Renal cortical epithelial cell (primary cell): ENCODE results near the genes MTNR1A and FRG2.

DNA sequence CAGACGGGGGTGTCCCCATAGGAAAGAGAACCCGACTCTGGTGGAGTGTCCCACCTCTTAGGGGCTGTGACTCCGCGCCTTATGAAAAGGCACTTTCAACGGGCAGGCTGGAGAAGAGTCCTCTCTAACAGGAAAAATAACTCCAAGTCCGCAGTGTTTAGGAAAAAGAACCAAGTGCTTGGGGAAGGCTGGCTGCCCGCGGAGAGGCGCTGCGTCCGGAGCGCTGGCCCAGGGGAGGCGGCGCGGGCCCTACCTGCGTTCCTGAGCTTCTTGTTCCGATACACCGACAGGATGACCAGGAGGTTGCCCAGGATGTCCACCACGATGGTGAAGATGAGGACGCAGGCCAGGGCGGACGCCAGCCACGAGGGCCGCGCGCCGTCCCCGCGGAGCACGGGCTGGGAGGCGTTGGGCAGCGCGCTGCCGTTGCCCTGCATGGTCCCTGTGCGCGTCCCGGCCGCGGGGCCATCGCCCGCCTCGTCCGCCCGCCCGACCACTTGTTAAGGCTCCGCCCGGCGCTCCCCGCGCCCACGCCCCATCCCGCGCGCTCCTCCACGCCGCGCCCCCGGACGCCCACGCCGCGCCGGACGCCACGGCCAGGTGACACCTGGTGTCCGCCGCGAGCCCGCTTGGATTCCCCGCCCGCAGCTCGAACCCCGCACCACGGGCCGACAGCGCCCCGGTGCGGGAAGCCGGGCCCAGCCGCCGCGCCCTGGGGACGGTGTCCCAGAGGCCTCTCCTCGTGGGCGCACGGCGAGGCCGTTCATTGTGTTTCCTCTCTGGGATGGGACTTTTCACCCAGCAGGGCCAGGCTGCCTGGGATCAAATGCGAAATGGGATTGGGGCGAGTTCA is at the start of gene MTNR1A:
MTNR1A (minus strand) TSS at position 639 of the 853 bp plus-strand sequence.
- RRBS = 2% methylated on average over 33 of the region's 90 CpGs

DNA sequence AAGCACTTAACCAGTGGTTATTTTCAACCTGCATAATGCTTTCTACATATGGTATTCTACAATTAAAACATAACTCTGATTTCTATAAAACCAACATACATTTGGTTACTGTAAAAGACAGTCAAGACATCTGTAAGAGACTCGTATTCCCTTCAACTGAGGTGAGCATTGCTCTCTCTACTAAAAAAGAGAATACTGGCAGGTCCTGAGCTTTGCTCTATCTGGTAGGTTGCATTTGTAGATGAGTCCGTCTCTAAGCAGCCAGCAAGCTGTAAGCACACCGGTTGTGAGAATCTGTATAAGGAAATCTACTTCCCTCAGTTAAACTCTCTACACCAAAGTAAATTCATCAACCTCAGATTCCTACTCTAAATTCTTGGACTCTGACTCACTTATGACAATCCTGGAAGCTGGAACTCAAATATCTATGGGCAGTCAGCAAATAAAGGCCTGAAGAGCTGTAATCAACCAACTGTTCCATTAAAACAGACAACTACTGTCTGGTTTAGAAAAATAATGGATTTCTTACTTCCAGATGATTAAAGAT is 38.0 kb downstream of the FAT1 start:
- RRBS = no CpG with 5 or more reads among the region's 3 CpGs

GRCh38 chr4:186722764-186723456 is 746 bp downstream of the FAT1 start:
- RRBS = 2% methylated on average over 25 of the region's 40 CpGs

- RRBS = no CpG with 5 or more reads among the region's 46 CpGs
Observed at GRCh38 chr4:188159388-188160263, 20.4 kb downstream of the TRIML1 start.

GRCh38 chr4:188738079-188738822 is 599.0 kb downstream of the TRIML1 start:
- RRBS = no CpG with 5 or more reads among the region's 25 CpGs

DNA sequence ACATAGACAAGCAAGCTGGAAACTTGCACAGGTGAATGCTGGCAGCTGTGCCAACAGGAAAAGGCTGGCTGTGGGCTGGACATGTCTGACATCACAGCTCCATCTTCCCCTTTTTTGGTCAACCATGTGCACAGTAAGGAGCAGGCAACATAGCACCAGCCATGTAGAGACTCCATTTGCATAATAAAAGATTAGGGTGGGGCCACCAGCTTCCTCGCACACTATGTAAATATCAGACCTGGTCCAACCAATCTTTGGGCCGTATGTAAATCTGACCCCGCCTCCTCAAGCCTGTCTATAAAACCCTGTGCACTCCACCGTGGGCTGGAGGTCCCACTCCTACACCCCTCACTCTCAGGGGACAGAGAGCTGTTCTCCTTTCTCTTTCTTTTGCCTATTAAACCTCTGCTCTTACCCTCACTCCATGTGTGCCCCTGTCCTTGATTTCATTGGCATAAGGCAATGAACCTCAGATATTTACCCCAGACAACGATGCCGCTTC is 862.1 kb downstream of the TRIML1 start:
- RRBS = no CpG with 5 or more reads among the region's 6 CpGs

DNA sequence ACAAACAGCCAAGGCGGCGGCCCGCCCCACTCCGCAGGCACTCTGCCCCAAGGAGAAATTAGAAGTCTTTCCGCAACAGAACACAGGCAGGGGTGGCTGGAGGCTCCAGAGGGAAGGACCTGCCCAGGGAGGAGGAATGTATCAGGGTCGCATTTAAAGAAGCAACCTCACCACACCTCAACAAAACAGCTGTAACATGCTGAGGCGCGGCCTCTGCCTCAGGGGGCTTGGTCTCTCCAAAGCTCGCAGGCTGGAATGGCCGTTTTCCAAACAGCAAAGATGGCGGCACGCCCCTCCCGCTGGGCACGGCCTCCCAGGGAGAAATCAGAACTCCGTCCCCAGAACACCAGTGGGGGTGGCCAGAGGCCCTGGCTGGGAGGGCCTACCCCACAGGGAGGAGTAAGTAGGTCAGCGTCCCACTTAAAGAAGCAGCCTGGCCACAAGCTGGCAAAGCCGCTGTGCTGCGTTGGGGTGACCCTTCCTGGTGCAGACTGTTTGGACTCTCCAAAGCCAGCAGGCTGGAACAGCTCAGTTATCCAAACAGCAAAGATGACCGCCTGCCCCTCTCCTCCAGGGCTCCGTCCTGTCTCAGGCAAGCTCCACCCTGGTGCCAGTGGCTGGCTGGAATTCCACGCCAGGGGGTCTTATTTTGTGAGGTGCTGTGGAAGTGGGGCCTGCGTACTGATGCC is 862.7 kb downstream of the TRIML1 start:
- RRBS = no CpG with 5 or more reads among the region's 22 CpGs

- RRBS = no CpG with 5 or more reads among the region's 5 CpGs
Observed at GRCh38 chr4:189021780-189022149, 882.5 kb downstream of the TRIML1 start.

- RRBS = no CpG with 5 or more reads among the region's 5 CpGs
Observed at GRCh38 chr4:189613065-189613567, 327.6 kb upstream of the FRG1 start.

DNA sequence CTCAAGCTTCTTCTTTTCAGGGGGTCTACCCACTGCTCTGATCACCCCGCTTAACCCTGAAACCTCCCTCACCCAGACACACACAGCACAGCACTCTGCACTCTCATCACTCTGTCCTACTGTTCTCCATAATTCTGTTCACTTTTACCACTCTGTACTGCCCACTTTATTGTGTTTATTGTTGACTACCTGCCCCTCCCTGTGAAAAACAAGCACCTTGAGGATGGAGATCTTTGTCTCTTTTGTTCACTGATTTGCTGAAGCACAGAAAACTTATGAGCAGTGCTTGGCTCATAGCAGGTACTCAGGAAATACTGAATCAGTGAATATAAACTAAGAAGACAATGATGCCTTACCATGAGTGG is 201.5 kb upstream of the FRG1 start:
- RRBS = no CpG with 5 or more reads among the region's 1 CpG

- RRBS = no CpG with 5 or more reads among the region's 39 CpGs
Observed at GRCh38 chr4:190021022-190021677, 5.9 kb downstream of the FRG2 start.

DNA sequence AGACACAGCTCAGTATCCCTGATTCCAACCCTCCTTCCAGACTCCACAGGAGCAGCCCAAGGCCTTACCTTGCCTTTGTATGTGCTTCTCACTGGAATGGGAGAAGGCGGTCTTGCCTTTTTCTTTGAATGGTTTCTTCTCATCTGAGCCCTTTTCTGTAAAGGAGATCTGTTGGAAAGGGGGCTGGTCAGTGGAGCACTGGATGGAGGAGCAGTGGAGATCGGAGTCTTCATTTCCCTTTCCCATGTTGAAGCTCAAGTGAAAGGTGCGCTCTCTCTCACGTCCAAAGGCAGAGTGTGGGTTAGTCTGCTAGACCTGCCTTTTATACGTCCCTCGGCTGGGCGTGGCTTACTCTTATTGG is at the start of gene FRG2:
FRG2 (minus strand) TSS at position 298 of the 361 bp plus-strand sequence.
- RRBS = no CpG with 5 or more reads among the region's 7 CpGs